Metastatic Pancreatic Carcinoma in the Ovary (tissue), 1 donor: ENCODE results near the genes BOLA2, MAZ and SEPHS2.

DNA sequence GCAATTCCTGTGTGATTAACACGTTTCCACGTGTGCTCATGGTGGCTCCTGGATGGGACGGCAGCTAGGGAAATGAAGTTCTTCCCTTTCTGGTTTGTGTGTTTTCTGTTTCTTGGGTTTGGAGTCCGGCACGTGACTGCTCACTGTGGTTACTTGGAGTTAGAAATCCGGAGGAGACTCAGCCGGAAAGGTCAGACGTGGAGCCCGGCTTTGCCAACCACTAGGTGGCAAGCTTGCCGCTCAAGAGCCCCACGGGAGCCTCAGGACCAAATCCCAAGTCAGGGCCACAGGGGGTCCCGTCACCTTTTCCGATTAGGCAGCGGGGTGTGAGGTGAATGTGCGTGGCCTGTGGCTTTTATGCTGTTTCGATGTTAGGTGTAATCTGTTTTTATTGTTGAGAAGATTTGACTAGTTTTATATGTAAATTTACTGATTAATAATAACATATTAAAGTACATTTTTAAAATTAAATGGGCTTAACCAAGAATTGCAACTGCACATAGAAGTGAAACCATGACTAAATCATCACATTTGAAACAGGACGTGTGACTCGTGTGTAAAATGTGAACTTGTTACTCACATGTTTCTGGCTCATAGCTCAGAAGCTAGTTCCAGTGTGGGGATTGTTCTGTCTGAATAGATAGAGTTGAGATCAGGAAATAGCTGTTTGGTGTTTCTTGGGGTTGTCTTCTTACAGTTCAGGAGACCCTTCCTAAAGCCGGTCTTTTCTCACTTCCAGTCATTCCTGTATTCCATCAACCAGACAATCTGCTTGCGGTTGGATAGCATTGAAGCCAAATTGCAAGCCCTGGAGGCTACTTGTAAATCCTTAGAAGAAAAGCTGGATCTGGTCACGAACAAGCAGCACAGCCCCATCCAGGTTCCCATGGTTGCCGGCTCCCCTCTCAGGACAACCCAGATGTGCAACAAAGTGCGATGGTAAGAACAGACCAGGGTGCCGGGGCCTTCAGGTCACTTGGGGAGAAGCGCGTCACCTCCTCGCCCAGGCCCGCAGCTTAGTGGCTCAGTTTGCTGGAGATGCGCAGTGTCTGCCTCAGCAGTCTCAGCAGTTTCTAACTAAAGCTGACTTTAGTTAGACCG, 130.9 kb downstream of the LAT start:
- PRO-cap: no peak

- PRO-cap: no peak
These were observed 164.1 kb downstream of the LAT start for GRCh38 chr16:29148885-29149479.

DNA sequence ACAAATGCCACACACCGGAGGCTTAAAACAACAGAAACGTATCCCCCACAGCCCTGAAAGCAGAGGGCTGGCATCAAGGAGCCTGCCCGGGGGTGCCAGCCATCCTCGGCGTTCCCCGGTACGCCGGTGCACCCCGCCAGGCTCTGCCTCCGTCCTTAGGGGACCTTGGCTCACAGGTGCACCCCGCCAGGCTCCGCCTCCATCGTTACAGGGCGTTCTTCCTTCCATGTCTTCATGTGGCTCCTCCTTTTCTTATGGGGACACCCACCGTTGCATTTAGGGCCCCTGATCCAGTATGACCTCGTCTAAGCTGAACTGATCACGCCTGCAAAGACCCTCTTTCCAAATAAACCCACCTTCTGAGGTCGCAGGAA, 151.5 kb downstream of the NPIPB11 start:
- PRO-cap: no peak

- PRO-cap: no peak
These were observed at the start of gene BOLA2 for GRCh38 chr16:29453767-29454490. TSS of gene BOLA2 (minus strand) at chr16:29454351.

GRCh38 chr16:29665431-29666107, 2.5 kb downstream of the SPN start:
- PRO-cap: no peak

GRCh38 chr16:29741881-29742144, 4.0 kb downstream of the C16orf54 start:
- PRO-cap: no peak

DNA sequence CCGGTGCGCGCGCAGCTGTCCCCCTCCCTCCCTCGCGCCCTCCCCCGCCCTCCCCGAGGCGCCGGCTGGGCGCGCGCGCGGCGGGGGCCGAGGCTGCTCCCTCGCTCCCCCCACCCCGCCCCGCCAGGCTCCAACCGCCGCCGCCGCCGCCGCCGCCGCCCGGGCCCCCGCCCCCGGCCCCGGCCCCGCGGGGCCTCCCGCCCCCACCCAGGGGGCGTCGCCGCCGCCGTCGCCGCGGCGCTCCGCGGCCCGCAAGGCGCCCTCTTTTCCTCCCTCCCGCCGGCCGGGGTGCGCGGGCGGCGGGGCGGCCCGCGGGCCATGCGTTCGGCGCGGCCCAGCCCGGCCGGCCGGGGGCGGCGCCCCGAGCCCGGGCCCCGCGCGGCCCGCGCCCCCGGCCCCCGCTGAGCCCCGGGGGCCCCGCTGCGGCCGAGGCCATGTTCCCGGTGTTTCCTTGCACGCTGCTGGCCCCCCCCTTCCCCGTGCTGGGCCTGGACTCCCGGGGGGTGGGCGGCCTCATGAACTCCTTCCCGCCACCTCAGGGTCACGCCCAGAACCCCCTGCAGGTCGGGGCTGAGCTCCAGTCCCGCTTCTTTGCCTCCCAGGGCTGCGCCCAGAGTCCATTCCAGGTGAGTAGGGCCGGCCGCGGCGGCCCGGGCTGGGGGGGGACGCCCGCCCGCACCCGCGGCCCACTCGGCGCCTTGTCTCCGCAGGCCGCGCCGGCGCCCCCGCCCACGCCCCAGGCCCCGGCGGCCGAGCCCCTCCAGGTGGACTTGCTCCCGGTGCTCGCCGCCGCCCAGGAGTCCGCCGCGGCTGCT, at the start of gene MAZ:
TSS of gene MAZ (plus strand) at position 262 of the 815 bp plus-strand sequence.
- PRO-cap: bidirectional peak, plus-strand start at position 56 of the sequence, minus-strand start outside the sequence; bidirectional peak, plus-strand start at position 580 of the sequence, minus-strand start at position 476 of the sequence

DNA sequence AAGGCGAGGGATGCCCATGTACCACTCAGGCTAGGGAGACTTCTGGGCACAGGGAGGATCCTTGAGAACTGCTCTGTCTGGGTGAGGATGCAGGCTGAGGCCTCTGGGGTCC, 2.3 kb upstream of the PRRT2 start:
- PRO-cap: no peak

GRCh38 chr16:29811400-29811753, 616 bp upstream of the PRRT2 start:
- PRO-cap: bidirectional peak, plus-strand start at chr16:29811448, minus-strand start at chr16:29811243; unidirectional peak, plus-strand start at chr16:29811605

- PRO-cap: no peak
These were observed 1.9 kb downstream of the PRRT2 start for GRCh38 chr16:29813594-29814681.

DNA sequence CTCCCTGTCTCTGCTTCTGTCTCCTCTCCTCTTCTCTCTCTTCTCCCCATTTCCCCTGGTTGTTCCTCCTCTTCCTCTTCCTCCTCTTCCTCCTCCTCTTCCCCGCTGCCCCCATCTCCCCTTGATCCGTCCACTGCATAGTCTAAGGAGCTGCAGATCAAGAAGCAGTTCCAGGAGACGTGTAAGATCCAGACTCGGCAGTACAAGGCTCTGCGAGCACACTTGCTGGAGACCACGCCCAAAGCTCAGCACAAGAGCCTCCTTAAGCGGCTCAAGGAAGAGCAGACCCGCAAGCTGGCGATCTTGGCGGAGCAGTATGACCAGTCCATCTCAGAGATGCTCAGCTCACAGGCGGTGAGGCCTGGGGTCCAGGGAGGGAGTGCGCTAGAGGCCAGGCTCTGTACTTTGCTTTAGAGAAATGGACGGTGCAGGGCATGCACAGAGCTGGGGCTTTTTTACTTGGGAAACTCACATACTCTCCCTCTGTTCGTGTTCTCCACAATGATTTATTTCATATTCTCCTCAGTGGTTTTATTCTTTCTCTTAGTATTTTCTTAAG, 5.9 kb downstream of the HIRIP3 start:
- PRO-cap: no peak

GRCh38 chr16:30069027-30069779, 3.6 kb downstream of the ALDOA start:
- PRO-cap: no peak

GRCh38 chr16:30083029-30083974, 7.5 kb downstream of the PPP4C start:
- PRO-cap: no peak

- PRO-cap: no peak
These were observed 2.4 kb downstream of the CORO1A start for GRCh38 chr16:30185479-30186460.

- PRO-cap: no peak
These were observed 25.5 kb downstream of the CD2BP2 start for GRCh38 chr16:30329688-30329938.

GRCh38 chr16:30355608-30356089, 541 bp upstream of the CD2BP2 start:
- PRO-cap: bidirectional peak, plus-strand start at chr16:30355907, minus-strand start at chr16:30355828

DNA sequence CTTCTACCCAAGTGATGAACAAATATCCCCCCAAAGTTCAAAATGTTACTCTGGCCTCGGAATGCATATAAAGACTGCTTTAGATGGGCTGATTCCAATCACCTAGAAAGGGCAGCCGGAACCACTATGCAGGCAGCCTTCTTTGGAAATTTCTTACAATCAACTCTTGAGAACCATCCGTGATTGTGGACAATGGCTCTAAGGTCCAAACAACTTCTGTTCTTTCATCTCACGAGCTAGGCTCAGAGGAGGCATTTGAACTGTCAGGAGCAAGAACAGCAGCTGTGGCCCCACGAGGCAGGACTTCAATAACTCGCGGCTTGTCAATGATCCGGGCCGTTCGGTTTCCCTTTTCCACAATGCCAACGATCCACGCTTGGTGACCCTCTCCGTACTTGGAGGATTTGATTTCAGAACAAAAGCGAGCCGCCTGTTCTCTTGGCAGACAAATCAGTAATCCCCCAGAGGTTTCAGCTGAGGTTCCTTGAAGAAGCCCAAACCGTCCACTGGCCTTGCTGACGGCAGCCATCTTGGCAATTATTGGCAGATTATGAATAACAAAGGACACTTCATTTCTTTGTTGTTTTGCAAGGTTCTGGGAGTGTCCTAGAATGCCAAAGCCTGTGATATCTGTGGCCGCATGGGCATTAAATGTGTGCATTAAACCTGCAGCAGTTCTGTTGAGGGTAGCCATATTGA, 1.4 kb downstream of the SEPHS2 start:
- PRO-cap: no peak

DNA sequence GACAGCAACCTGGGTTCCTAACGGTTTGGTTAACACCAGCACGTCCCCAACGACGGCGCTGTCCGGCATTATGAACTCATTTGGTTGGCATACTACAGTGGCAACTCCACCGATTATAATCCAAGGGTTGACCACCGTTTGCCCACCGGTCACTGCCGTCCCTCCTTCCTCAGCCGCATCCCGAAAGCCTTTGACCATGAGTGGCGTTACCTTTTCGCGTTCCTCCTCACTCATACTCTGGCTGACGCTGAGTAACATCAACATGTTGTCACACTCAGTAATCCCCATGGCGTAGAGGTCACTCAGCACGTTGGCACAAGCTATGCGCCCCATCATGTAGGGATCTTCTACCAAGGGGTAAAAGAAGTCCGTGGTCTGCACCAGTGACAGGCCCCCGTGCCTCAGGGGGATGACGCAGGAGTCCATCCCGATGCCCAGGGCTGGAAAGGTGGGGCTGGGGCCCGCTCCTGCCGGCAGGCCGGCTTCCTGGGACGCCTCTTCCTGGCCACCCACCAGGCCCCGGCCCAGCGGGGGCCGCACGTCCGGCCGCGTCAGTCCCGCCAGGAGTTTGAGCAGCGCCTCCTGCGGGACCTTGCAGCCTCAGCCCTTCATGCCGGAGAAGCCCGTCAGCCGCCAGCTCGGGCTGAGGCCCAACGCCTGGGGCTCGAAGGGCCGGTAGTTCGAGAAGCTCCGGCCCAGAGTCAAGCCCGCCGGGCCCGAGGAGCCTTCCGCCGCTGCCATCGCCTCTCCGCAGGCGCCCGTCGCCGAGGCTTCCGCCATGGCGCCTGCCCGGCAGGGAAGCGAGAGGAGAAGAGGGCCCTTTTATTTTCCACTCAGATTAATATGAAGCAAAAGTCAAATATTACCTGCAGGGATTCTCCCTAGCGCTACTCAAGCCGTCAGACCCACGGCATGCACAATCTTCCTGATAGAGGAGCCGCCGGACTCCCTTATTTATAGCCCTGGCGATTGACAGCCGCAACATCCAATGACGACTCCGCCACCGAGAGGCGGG, at the start of gene SEPHS2:
TSS of gene SEPHS2 (minus strand) at position 927 of the 1,015 bp plus-strand sequence.
- PRO-cap: bidirectional peak, plus-strand start at position 554 of the sequence, minus-strand start at position 570 of the sequence; bidirectional peak, plus-strand start outside the sequence, minus-strand start at position 927 of the sequence

DNA sequence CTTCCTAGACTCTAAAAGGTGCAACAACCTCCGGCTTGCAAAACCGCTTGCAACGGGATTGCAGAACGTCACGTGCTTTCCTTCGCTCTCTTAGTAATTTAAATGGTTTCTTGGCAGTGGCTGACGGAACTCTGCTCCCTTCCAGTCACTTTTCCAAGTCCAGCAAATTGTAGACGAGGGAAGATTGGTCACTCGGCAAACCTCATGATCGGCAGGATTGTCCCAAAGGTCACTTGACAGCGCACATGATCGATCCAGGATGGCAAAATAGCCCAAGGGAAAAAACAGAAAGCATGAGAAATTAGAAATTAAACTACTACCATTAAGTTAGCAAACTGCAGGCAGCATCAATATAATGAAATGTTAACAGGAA, 275 bp upstream of the SEPHS2 start:
- PRO-cap: bidirectional peak, plus-strand start at position 101 of the sequence, minus-strand start outside the sequence

GRCh38 chr16:30521669-30522287, 4.6 kb downstream of the ZNF768 start:
- PRO-cap: no peak